Skin of body (tissue), 2 donors: ENCODE measurements around a stretch of chr17.

GRCh38 chr17:52132793-52133205 is 25.7 kb downstream of the CA10 start:
- RAMPAGE, long total RNA = no peak

GRCh38 chr17:55238968-55239228 is 25.9 kb upstream of the HLF start:
- RAMPAGE, long total RNA = no peak

DNA sequence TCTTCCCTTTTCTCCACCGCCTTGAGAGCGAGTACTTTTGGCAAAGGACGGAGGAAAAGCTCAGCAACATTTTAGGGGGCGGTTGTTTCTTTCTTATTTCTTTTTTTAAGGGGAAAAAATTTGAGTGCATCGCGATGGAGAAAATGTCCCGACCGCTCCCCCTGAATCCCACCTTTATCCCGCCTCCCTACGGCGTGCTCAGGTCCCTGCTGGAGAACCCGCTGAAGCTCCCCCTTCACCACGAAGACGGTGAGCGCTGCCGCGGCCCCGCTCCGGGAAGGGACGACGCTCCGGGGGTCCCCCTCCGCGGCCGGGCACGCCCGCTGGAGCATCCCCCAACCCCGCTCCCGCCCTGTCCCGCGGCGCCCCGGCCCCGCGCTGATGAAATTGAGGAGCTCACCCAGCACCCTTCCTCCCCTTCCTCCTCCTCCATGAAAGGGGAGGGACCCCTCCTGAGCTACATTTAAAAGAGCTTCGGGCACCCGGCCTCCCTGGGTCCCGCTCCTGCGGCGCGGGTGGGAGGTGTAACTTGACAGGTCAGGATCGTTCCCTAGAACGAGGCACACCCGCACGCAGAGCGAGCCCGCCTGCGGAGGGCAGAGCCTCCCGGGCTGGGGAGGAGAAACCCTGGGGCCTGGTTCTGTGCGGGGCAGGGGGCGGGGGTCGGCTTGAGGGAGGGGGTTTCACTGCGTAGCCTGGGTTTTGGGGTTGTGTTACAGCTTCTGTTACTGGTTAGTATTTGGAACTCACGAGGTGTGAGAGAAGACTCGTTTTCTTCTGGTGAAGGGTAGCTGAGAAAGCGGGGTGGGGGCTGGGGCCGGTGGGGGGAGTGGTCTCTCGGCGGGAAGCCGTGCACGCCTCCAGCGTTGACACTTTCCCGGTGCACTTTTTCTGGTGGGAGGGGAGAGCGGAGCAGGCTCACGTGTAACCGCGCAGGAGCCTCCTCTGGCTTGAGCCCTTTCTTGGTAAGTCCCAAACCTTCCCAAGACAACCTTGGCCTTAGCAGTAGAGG is 897 bp downstream of the HLF start:
- RAMPAGE, long total RNA = no peak

DNA sequence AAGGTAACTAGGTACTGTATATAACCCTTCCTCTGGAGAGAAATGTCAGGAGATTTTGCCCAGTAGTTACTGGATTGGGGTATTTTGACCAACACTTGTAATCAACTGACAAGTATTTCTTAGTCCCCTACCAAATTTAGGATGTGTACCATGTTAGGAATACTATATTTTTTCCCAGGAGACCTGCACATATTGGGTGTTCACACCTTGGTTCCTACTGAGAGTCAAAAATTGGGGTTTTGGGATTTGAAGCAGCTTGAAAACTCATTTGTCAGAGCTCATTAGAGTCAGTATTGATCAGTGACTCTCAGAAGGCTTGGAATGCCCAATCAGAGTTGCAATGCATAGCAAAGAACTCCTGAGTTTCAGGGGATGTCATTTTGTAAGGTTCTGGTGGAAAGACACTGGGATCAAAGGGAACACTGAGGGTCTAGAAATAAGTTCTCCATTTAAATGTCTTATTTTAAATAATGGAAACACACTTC is 5.1 kb downstream of the HLF start:
- RAMPAGE, long total RNA = no peak

GRCh38 chr17:55732702-55733350 is 10.2 kb upstream of the TMEM100 start:
- RAMPAGE, long total RNA = no peak

- RAMPAGE, long total RNA = no peak
These were observed 131.2 kb downstream of the PCTP start for GRCh38 chr17:55882187-55882386.

DNA sequence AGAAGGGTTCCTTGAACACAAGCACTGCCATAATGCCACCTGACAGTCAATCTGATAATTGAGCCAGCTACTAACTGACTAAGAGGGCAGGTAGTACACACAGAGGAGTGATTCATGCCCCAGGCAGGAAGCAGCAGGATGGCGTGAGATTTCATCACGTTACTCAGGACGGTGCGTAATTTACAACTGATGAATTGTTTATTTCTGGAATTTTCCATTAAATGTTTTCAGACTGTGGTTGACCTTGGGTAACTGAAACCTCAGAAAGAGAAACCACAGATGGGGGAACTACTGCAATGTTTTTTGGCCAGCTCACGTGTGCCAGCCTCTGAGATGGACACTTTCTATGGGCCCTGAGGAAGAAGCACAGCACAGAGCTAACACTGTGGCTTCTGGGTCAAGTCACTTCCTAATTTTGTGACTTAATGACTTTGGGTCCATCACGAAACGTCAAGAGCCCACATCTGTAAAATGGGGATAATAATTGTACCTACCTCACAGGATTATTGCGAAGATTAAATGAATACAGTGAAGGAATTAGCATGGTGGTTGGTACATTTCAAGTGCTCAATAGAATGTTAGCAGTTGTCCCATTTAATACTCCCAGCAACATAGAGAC is 46.6 kb downstream of the C17orf67 start:
- RAMPAGE, long total RNA = no peak

DNA sequence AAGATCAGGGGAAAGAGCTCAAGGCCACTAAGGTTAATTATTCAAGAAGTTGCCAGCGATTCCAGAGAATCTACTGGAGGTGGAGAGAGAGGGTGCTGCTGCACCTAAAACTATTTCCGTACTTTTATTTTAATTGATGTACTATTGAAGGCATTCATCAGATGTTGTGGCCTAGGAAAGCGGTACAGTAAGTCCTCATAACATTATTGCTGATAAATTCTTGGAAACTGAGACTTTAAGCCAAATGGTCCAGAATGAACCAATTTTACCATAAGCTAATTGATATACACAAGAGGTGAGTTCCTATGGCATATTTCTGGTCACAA is 13.9 kb downstream of the C17orf67 start:
- RAMPAGE, long total RNA = no peak

- RAMPAGE, long total RNA = no peak
These were observed 10.9 kb downstream of the C17orf67 start for GRCh38 chr17:56822754-56823383.

GRCh38 chr17:56886271-56886790 is 27.5 kb downstream of the TRIM25 start:
- RAMPAGE, long total RNA = no peak

- RAMPAGE, long total RNA = no peak
These were observed 687 bp downstream of the SCPEP1 start for GRCh38 chr17:56978554-56979082.

GRCh38 chr17:56979174-56979551 is 1.2 kb downstream of the SCPEP1 start:
- RAMPAGE, long total RNA = no peak

GRCh38 chr17:56985468-56985695 is 7.5 kb downstream of the SCPEP1 start:
- RAMPAGE, long total RNA = no peak

GRCh38 chr17:57023308-57023571 is 45.3 kb downstream of the SCPEP1 start:
- RAMPAGE, long total RNA = no peak

DNA sequence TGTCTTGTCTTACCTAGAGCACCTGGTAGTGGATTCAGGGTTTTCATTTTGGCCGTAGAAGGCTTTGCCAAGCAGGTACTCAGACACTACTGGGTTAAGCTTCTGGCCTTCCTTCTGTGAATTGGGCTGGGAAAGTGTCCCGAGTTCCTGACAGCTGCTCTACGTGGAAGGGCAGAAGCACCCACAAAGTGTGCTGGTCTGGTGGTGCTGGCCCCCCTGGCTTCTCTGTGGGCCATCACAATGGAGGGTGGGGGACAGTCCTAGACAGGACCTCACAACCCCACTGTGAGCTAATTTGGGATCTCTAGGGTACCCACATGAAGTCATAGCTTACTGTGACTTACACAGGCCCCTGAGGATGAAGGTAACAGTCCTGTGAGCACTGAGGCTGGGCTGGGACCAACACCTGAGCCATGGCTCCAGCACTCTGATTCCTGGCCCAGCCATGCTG is 11.2 kb downstream of the AKAP1 start:
- RAMPAGE, long total RNA = no peak

DNA sequence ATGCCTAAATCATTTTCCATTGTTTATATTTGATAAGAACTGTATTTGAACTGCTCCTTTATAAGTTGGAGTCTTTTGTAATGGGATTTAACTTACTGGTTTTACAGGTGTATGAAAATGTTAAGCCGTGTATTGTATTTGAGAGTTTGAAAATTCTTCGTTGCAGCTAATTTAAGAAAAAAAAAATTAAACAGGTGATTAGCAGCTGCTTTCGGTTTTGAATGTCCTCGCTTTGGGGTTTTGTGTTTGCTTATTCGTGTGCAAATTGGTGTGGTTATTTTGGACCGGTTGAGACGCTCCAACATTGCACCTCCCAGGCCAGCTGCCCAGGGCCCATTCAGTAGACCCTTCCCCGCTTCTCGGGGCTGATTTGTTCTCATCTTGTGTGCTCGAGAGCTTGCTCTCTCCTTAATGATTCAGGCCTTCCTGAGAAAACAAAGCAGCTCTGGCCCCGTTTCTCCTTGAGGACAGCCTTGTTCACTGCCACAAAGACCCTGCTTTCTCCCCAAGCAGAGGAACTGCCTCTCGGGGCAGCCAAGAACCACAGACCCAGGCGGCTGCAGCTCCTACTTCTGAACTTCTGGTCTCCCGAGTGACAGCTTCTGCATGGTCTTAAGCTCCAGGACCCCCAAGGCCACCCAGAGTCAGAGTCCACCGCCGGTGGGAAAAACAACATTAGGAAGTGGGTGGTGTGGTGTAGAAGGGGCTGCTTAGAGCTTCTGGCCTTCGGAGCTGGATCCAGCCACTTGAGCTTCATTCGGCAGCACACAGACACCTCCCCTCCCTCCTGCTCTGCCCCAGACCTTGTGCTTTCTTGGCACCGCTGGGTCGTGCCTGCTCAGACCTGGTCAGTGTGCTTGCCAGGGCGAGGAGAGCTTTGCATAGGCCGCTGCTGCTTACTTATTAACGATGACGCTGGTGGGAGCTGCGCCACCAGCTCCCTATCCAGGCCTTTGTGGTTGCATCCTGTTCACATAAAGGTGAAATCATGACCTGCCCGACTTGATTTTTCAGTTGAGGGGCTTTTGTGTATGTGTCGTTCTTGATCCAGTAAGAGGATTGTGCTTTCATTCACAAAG is 100.7 kb downstream of the MSI2 start:
- RAMPAGE, long total RNA = no peak

DNA sequence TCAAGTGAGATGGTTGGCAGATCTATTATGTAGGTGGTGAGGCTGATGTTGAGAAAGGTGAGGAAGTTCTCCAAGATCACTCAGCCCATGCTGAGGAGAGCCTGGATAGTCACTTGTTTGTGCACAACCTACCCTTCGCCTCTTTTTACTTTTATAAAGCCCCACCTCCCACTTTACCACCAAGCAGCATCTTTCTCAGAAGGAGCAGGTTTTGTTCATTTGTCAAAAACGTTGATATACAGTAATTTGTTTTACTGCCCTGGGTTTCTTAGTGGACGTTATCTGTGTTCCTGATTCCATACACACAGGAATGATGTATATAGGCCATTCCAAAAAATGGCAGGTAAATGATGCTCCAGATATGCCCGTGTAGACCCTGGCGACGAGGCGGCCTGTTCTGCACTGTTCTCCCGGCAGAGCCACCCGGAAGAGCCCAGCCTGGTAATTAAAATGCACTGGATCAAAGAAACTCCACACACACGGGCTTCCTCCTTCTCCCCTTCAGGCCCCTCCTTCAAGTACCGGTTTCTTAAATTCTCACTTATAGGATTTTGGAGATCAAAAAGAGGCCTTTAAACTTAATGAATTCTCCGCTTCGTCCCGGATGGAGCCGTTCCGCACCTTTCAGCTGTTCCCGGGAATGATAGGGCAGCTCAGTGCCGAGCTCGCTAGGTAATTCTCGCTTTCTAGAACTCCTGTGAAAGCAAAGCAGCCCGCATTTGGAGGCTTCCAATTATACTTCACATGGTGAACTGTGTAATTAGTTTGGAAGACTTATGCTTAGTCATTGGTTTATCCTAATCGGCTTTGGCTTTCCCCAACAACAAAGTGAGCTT is 149.8 kb downstream of the MSI2 start:
- RAMPAGE, long total RNA = no peak

GRCh38 chr17:57407204-57407854 is 151.0 kb downstream of the MSI2 start:
- RAMPAGE, long total RNA = no peak

DNA sequence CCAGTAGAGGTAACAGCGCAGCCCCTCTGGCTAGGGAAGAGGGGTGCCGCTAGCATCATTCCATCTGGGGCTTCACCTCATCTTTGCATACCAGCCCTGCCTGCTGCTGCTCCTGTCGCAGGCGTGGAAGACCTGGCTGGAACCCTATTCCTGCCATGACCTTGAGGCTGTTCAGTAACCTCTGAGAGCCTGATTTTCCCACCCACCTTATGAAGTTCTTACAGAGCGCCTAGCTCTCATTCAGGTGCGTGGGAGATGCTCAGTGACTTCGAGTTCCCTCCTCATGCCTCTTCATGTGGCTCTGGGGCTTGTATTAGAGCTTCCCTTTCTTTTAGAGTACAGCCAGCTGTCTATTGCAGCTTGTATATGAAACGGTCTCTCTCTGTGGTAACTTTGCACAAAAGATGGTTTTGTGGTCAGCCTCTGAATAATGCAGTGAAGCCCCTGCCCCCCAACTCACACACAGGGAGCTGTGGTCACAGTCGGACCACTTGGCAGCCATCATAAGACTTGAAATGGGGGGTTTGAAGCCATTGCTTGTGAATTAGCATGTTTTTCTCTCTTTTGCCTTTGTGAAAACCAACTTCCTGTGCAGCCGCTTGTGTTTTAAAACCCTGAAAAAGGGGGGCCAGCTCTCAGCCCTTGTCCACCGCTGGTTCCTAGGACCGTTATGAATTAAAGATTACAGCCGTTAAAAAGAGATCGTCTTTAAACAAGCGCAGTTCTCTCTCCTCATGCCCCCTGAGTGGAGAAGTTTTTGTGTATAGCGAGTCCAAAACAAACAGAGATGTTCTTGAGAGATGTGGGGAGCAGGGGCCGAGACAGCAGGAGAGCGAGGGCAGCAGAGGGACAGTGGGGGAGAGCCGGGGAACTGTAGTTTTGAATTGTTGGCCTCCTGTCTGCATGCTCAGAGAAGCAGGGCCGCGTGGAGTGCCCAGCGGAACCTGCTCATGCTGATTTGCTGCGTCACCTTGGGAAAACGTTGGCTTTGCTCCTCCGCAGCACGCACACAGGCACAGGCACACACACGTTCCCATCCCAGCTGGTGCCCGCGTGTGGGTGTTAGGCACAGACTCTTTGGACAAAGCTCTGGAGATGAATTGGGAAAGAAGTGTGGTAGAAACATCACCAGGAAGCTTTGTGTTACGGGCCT is 198.9 kb downstream of the MSI2 start:
- RAMPAGE, long total RNA = no peak

- RAMPAGE, long total RNA = no peak
These were observed 225.8 kb downstream of the CCDC182 start for GRCh38 chr17:57519284-57519760.